Omental fat pad (tissue), 4 donors: ENCODE data around the genes SLA2 and SAMHD1.

GRCh38 chr20:35832183-35832773 is 60.5 kb downstream of the PHF20 start:
- PRO-cap = no peak
- RAMPAGE, long total RNA, 4 experiments = no peak in any of the 4 experiments

GRCh38 chr20:35862798-35863750 is 91.2 kb downstream of the SCAND1 start:
- PRO-cap = no peak
- RAMPAGE, long total RNA, 4 experiments = no peak in any of the 4 experiments

DNA sequence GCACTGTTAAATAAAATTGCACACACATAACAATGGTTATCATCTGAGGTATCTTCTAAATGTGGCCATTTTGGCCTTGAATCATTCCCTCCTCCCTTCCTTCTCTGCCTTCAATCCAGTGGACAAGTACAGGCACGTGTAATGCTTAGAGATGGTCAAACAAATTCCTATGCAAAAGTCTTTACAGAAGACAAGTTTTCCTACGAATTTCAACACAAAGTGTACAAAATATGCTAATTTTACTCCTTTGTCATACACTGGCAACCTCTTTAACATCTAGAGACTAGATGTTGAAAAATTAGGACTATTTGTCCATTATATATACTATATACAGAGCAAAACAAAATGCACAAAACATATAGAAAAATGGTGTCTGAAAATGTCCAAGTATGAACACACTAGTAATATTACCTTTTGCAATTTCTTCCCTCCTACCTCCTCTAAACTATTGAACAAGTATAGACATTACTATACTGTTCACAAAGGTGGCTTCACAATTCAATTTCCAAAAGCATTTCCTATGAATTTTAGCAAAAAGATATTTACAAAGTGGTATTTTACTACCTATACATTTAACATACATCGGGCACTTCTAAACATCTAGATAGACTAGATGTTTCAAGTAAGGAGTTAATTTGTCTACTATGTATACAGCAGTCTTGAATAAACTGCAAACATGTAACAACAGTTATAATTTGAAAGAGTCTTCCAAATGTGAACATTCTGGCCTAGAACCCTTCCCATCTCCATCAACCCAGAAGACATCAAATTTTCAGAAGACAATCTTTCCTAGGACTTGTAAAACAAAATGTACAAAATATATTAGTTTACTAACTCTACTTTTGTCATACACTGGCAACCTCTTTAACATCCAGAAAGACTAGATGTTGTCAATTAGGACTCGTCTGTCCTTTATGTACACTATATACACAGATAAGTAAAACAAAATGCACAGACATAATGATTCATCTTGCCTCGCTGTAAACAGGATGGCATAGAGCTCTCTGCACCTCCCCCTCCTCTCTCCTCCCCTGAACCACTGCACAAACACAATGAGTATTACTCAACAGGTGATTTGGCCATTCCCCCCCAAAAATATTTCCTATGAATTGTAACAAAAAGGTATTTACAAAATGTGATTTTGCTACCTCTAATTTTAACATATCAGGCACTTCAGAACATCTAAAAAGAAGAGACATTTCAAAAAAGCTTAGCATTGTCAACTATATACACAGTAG is 80.6 kb downstream of the CNBD2 start:
- PRO-cap = no peak
- RAMPAGE, long total RNA, 4 experiments = no peak in any of the 4 experiments

DNA sequence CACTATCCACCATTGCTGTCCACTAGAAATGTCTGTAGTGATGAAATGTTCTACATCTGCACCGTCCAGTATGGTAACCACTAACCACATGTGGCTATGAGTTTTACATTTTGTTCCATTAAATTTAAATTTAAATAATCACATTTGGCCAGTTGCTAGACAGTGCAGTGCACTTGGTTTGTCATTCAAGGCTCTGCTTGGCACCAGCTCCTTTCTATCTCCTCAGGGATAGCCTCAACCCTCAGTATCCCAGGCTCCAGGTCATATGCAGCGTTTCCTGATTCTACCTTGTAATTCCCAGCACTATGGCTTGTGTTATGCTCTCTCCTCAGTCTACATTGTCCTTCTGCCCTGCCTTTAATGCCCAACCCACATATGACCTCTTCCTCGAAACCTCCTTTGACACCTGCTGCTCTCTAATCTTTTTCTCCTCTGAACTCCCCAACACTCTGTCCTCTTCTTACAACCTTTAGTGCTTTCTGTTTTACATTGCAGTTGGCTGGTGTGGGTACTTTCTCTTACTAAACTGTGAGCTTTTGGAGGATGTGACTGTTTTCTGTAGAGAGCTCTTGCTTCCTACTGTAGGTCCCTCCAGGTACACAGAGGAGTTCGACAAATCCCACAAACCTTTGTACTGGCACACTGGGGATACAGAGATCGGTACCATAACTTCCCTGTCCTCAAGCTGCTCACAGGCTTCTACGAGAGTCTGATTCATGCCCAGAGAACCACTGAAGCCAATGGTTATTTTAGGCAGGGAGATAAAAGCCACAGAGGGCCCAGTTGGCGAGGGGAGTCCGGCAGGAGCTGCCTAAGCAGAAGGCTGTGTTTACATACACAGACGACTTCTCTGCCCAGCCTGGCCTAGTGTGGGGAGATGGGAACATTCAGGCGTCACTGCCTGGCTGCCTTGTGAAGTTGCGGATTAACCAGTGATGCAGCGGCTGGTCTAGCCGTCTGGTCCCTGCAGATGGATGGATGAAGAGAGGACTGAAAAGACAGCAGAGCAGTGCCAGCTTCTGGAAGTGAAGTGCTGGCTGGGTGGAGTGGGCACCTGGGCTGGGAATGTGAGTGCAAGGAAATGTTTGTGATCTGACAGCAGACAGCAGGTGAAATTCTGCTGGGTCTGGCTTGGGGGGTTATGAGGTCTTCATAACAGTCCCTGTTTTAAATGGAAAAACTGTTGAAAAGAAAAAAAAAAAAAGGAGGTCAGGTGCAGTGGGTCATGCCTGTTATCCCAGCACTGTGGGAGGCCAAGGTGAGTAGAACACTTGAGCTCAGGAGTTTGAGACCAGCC is 8.4 kb upstream of the EPB41L1 start:
- PRO-cap = no peak
- RAMPAGE, long total RNA, 4 experiments = no peak in any of the 4 experiments

DNA sequence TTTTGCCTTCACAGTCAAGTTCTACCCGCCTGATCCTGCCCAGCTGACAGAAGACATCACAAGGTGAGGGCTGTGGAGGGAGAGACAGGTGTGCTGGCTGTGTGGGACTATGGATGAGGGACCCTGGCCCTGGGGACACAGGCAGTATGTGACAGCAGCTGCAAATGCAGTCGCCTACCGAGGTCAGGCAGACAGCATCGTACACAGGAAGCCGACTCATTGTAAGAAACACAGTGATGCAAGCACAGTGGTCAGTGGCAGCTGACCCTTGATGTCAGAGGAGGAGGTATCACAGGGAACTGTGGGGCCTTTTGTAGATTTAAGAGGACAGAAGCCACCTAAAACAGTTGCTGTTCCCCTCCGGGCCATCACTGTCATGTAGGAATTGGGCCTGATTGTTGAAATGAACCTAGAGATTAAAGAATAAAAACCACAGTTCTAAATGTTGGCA is 27.8 kb downstream of the EPB41L1 start:
- PRO-cap = no peak
- RAMPAGE, long total RNA, 4 experiments = no peak in any of the 4 experiments

DNA sequence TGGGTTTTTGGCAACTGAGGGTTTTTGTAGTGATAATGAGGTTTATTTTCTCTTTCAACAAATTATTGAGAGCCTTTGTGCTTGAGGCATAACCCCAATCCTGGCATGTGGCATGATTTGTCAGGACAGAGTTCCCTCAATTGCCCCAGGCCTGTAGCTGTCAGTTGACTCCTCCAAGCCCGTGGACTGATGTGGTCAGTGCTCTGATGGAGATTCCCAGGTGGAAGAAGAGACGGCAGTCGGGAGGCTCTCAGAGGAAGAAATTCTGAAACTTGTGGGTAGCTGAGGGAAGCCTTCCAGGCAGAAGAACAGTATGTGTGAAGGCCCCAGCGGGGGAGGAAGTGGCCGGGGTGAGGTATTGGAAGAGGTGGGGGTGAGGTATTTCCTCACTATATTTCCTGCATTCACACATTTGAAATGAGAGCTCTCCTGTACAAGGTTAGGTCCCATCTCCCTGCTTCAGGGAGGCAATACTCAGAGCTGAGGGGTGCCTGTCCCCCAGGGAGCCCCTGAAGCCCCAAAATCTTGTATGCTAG is 49.5 kb upstream of the MYL9 start:
- PRO-cap = no peak
- RAMPAGE, long total RNA, 4 experiments = no peak in any of the 4 experiments

- PRO-cap = no peak
- RAMPAGE, long total RNA, 4 experiments = no peak in any of the 4 experiments
These were observed 1.0 kb upstream of the MYL9 start for GRCh38 chr20:36540114-36540846.

- PRO-cap = no peak
- RAMPAGE, long total RNA, 4 experiments = no peak in any of the 4 experiments
These were observed 1.3 kb downstream of the TGIF2 start for GRCh38 chr20:36574457-36575403.

GRCh38 chr20:36583700-36584549 is 10.5 kb downstream of the TGIF2 start:
- PRO-cap = no peak
- RAMPAGE, long total RNA, 4 experiments = no peak in any of the 4 experiments

- PRO-cap = no peak
- RAMPAGE, long total RNA, 4 experiments = no peak in any of the 4 experiments
These were observed 11.5 kb upstream of the RAB5IF start for GRCh38 chr20:36594036-36594590.

- PRO-cap = no peak
- RAMPAGE, long total RNA, 4 experiments = start-site peak on the minus strand in 1 of 4 experiments, at chr20:36646140-36646169 at its widest, 33 reads per replicate
These were observed at the start of gene SLA2 for GRCh38 chr20:36646031-36646440. Gene SLA2 (minus strand): TSS chr20:36646196.

DNA sequence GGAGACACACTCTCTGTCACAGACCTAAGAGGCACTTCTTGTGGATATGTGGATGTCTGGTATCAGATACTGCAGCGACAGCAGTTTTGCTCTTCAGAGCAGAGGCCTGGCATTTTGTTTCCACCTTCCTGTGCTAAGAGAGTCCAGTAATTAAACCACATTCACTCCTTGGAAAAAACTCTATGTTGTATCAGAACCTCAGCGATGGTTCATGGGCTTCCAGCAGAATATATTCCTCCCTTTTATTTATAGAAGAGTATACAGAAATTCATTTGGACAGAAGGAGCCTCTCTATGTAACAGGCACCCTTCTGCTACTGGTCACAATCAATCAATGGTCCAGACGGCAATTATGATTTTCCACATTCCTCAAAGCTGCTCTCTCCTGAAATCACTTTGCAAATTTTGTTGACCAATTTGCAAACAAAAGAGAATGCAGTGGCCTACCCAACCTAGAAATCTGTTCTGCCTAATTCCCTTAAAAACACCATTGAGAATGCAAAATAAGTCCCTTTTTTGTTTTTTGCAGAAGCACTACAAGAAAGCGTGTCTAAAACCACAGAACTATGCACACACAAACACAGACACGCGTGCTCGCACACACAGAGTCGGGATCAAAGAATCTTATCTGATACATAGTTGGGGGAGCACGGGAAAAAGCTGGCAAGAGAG is 6.7 kb upstream of the SLA2 start:
- PRO-cap = no peak
- RAMPAGE, long total RNA, 4 experiments = no peak in any of the 4 experiments

- PRO-cap = no peak
- RAMPAGE, long total RNA, 4 experiments = no peak in any of the 4 experiments
These were observed 30.7 kb upstream of the SLA2 start for GRCh38 chr20:36676756-36677092.

DNA sequence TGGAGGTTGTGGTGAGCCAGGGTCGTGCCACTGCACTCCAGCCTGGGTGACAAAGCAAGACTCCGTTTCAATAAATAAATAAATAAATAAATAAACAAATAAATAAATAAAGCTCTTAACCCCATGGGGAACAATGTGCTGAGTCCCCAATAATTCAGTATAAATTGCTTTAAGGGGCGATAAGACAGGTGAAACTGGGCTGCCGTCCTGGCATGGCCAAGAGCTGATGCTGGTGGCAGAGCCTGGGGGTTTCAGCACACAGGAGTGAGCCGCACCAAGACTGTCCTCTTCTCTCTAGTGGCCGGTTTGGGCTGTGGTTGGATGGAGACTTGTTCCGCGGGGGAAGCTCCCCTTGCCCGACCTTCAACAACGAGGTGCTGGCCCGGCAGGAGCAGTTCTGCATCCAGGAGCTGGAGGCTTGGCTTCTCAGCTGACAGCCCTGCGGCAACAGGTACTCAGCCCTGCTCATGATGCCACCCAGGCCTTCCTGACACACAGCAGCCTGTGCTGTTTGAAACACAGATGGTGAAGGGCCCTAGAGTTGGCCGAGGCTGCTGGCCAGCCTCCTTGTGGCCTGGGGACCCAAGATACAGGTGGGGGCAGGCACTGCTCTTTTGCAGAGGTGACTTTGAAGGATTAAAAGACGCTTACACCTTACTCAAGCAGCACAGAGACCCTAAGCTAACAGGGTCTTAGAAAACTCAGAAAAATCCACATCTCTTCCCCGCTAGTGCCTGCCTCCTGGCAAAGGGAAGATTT is 13.2 kb downstream of the TLDC2 start:
- PRO-cap = no peak
- RAMPAGE, long total RNA, 4 experiments = no peak in any of the 4 experiments

DNA sequence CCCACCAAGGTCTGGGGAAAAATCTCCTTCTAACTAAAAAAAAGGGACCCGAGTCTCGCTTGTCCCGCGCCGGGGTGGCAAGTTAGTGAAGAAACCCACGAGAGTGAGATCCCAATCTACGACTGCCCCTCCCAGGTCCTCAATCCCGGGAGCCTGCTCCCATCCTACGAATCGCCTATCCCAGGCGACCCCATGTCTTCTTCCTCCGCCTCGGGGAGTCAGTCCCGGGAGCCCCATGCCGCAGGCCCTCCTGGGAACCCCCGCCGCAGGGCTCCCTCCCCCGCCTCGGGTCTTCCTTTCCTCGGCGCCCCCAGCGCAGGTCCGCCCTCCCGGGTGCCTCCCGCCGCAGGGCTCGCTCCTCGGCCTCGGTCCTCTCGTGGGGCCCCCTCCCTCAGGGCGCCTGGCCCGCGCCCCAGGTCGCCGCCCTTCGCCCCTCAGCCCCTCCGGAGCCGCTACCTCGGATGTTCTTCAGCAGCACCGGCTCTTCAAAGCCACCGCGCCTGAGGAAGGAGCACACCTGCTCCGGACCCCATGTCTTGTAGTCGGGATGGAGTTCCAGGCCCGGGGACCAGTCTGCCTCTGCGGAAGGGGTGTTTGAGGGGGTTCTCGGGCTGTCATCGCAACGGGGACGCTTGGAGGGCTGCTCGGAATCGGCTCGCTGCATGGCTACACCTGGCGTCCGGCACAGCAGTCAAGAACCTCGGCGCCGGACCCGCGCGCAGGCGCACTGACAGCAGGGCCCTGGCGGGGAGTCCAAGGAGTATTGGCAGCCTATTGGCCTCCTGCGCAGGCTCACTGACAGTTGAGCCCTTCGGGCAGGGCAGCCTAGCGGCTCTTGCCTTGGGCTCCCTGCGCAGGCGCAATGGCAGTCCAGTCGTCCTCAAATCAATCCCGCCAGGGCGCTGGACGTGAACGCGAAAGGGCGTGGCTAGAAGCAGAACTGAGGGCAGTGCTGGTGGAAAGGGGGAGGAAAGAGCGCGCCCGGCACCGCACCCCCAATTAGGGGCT is at the start of gene SAMHD1:
Gene SAMHD1, minus strand, starts transcription at position 729 of the 1,008 bp plus-strand sequence.
- PRO-cap = no peak
- RAMPAGE, long total RNA, 4 experiments = start-site peak on the minus strand in 4 of 4 experiments, centred at positions 736 to 763 of the sequence, 1,233 to 3,652 reads per replicate

DNA sequence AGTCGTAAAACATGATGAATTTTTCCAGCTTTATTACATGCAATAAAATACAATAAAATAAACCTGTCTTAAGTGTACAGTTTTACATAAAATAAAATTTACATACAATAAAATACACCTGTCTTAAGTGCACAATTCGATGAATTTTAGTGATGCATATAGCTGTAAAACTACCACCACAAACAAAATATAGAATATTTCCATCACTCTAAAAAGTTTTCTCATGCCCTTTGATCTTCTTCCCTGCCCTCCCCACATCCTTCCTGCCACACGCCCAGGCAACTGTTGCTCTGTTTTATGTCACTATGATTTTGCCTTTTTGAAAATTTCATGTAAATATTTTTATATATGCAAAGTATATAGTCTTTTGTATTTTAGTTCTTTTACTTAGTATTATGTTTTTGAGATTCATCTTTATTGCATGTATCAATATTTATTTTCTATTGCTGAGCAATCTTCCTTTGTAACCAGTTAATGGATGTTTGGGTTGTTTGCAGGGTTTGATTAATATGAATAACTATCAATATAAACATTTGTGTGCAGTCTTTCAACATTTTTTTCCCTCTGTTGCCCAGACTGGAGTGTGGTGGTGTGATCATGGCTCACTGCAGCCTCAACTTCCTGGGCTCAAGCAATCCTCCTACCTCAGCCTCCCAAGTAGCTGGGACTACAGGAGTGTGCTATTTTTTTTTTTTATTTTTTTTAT is 23.7 kb upstream of the SAMHD1 start:
- PRO-cap = no peak
- RAMPAGE, long total RNA, 4 experiments = no peak in any of the 4 experiments

DNA sequence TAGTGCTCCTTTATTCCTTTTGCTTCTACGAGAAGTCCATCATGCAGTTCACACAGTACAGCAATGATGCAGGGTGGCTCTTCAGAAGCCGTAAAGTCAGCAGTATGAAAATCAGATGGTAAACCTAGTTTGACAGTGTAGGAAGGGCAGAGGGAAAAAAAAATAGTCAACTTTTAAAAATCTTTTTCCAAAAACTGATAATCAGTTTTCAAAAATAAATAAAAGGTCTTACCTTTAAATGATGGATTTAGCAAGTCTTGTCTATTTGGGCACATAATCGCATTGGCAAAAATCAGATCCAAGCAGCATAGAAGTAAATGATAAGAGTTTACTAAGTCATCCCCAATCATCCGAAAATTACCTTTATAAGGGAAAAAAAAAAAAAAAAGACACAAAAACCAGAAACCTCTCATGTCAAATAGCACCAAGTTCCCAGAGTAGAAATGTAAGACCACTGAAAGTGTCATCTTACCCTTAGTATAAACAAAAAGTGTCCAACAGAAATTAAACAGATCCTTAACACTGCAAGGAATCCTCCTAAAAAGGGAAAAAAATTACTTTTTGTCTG is 29.0 kb downstream of the RBL1 start:
- PRO-cap = no peak
- RAMPAGE, long total RNA, 4 experiments = no peak in any of the 4 experiments

DNA sequence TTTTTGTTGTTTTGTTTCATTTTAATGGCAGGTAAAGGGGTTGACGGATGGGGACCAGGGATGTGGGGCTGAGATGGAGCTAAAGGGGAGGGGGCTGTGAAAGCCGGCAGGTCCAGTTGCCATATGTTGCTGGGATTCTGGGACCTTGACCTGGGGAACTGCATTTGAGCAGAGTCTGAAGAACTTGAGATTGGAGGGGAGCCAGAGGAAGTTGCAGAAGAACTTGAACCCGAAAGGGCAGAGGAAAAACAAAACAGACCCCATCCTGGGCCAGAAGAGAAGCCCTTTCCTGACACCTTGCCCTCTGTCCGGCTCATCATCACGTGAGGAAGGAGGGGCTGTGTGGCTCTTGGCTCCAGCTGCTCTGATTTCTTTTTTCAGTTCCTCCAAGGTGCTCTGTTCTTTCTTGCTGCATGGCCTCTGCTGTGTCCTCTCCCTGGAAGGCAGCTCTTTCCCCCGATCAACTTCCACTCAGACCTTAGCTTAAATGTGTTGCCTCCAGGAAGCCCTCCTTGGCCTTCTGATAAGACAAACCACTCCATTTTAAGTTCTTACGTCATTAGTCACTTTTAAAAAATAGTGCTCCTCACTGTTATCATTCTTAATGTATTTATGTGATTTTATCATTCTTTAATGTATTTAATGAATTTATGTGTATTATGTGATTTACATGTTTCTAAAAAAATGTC is 12.4 kb upstream of the MANBAL start:
- PRO-cap = no peak
- RAMPAGE, long total RNA, 4 experiments = no peak in any of the 4 experiments

GRCh38 chr20:37316130-37316977 is 26.9 kb downstream of the MANBAL start:
- PRO-cap = no peak
- RAMPAGE, long total RNA, 4 experiments = no peak in any of the 4 experiments

DNA sequence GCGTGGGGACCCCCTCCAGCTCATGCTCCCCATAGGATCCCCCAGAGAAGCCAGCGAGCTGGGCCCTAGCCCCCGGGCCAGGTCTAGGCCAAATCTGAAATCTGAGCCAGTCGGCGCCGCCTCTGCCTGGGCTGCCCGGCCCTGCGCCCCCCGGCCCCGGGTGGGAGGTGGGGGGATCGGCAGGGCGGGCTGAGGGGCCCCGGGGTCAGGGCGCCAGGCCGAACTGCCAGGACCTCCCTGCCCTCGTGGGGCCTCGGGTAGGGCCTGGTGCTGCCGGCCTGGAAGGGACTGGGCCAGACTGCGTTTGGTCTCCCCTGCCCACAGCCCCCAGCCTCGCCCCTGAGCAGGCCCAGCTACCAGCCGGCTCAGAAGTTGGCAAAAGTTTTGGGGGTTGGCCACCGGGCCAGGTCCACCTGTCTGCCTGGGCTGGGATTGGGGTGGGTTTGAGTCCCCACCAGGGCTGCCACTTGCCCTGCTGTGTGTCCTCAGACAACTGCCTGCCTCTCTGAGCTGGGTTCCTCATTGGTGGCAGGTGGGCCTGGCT is 640 bp downstream of the SRC start:
- PRO-cap = no peak
- RAMPAGE, long total RNA, 4 experiments = no peak in any of the 4 experiments